OVCAR3 (cell line): ENCODE results near the gene SGCG.

DNA sequence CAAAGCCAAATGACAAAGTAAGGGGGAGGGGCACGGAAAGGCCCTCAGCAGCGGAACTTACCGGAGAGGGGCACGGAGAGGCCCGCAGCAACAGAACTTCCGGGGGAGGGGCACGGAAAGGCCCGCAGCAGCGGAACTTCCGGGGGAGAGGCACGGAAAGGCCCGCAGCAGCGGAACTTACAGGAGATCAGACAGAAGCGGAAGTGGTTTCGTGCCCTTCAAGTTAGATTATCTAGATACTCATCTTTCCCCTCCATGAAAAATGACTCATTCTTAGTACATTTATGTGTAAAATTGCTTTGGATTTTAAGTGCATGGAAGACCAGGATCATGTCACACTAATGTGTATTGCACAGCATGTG is 25.6 kb upstream of the TPTE2 start:
- RRBS: 50% methylated on average over 7 of the region's 15 CpGs

DNA sequence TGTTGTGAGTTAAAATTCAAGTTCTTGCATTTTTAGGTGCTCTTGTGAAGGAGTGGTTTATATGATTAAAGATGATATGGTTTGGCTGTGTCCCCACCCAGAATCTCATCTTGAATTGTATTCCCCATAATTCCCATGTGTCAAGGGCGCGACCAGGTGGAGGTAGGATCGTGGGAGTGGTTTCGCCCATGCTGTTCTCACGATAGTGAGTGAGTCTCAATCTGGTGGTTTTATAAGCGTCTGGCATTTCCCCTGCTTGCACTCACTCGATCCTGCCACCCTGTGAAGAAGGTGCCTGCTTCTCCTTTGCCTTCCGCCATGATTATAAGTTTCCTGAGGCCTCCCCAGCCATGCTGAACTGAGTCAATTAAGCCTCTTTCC is 2.2 kb downstream of the MPHOSPH8 start:
- RRBS: no CpG with 5 or more reads among the region's 8 CpGs

GRCh38 chr13:19687252-19688165 is 54.0 kb downstream of the MPHOSPH8 start:
- RRBS: no CpG with 5 or more reads among the region's 9 CpGs

DNA sequence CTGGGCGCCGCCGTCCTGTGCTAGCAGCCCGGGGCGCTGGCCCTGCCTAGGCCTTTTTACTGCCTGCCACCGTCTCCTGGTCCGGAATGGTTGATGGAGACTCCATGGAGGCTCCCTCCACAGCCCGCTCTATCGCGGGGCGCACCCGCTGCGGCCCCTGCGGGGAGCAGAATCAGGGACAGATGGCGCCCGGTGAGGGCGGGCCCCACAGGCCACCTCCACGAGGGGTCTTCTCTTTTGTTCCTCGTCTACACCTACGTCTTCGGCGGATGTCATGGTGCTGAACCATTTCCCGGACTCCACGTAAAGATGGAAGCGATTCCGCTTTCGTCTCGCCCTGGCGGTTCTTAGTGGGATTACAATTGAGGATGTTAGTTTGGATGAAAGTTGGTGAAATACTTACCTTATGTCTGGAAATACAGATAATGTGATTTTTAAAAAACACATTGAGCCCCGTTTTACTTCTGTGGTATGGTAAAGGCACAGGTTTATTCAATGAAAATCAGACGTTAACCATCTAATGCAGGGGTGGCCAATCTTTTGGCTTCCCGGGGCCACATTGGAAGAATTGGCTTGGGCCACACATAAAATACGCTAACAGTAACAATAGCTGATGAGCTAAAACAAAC is 1.3 kb upstream of the ZMYM5 start:
- RRBS: 15% methylated on average over 10 of the region's 33 CpGs

DNA sequence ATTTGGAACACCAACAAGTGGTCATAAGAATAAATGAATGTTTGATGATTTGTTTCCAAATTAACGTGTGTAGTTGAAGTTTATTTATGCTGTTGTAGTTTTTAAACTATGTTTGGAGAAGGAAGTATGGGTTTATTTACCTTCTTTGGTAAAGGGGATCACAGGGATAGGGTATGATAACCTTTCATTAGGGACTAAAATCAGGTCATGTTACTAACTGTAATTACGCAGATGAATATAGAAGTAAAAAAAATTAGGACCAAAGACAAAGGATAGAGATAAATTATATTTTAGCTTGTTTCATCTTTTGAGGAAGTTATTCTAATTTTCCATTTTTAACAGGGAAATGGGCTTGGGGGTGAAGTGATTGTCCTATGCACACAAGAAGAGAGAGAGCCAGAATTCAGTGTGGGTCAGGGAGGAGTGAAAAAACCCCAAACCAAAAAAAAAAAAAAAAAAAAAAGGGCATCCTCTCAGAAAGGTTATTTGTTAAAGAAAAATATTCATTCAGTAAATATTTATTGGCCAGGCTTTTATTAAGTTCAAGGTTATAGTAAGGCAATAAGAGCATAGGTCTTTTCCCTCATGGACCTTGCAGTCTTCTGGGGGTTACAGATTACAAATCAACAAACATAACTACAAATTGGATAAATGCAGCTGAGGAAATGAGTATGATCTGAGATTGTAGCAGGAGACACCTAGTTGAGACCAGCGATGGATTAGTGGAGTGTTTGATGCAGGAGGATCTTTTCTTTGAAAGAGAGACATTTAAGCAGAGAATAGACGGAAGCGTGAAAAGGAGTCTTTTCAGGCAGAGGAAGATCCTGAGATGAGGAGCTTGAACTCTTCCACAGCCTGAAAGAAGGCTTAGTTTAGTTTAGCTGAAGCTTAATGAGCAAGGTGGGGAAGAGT is 11.9 kb downstream of the ZMYM2 start:
- RRBS: no CpG with 5 or more reads among the region's 5 CpGs

DNA sequence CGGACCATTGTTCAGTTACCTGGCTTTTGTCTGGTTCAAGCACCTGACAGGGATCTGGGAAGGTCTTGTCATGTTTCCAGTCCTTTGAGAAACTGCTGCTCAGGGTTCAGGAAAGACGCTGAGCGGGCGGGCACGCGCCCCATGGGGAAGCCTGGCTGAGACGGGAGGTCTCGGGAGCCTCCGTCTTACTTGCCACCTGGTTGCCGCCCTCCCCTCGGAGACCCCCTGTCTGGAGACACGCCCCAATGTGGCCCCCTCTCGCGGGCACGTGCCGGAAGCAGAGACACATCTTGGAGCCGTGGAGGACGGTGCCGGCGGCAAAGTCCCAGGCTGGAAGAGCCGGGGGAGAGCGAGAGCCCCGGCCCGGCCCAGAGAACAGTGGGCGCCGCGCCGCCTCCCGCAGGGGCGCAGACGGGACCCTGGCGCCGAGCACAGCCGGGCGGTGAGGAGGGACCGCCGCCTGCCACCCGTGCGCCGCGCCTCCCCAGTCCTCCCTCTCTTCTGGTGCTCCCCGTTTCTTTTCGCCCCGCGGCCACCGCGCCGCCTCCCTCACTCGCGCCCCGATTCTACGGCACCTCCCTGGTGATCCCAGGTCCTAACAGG is 15.6 kb downstream of the GJB2 start:
- RRBS: 98% methylated on average over 3 of the region's 52 CpGs

DNA sequence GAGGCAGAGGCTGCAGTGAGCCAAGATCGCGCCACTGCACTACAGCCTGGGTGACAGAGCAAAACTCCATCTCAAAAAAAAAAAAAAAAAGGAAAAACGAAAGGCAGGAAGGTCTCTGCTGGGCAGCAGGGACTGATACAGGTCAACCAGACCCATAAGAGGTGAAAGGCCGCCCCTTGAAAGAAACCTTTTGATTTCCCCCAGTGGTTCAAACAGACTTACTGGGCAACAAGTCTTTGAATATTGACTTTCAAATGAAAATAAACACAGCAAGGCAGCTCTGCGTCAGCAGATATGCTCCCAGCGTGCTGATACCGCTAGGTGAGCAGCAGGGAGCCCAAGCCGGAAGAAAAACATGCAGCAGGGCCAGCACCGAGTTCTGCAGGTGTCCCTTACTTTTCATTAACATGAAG is 49.4 kb downstream of the CRYL1 start:
- RRBS: no CpG with 5 or more reads among the region's 9 CpGs

- RRBS: no CpG with 5 or more reads among the region's 10 CpGs
Measured at GRCh38 chr13:20520280-20520852, 5.3 kb downstream of the CRYL1 start.

- RRBS: no CpG with 5 or more reads among the region's 27 CpGs
Measured at GRCh38 chr13:20716674-20717415, 13.3 kb downstream of the IL17D start.

- RRBS: 93% methylated on average over 2 of the region's 35 CpGs
Measured at GRCh38 chr13:20945944-20946516, 43.5 kb upstream of the XPO4 start.

DNA sequence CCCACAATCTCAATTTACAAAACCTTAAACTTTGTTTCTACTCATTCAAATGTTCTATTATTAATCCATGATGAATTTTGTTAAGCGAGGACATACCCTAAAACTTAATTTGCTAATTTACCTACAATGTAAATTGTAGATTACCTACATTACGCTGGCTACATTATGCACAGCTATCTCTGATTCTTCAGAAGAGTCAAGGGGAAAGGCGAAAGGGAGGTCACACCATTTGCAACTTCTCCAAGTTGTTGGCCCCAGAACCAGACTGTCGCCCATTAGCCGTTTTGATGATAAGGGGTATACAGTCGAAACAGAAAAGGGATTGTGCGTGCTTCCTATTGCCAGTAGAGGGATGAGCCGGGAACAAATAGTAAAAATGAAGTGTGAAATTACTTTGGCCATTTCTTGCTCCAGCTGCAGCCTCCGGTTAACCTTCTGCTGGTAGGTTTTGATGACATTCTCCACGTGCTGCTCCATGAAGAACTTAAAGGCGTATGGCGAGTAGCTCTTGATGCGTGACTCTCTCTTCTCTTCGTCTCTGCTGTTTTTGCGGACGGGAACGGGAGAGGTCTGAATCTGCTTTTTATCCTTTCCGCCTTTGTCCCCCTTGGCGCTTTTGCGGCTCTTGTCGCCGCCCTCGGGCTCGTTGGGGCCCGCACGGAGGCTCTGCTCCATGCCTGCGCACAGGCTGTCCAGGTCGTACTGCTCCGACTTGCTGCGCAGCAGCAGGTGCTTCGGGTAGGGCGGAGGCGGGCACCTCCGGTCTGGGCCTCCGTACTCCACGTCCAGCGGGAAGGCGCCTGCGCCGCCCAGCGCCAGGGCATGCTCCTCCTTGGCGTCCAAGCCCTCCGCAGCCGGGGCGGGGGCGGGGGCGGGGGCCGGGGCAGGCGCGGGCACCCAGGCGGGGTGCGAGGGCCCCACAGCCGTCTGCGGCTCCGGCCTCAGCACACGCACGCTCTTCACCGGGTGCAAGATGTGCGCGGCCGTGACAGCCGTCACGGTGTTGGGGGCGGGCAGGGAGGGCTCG is 73.6 kb downstream of the LATS2 start:
- RRBS: 97% methylated on average over 13 of the region's 65 CpGs

DNA sequence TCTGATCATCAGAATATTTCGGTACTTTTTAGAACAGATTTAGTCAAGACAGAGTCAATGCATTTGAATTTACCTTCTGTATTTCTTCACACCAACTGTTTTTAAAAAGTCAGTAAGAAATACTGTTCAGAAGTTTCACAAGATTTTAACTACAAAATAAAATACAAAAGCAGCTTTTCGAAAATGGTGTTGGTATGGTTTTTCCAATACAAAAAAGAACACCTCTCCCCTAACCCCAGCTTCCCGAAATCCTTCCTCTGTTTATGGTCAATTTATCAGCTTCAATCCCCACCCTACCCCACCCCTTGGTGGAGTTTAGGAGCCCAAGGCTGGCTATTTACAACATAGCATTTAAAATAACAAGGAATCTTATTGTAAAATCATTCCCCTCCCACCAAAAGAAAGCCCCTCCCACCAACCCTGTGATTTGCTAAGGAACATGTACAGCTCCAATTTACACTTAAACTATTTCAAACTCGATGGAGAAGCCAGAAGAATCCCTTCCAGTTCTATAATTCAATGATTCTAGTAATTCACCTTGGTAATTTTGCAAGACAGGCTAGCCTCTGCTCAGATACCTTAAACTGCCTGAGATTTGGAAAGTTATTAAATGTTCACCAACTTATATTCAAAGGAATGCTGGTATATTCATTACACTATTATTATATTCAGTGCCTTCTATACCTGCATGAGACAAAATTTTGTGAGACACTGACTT is 3.1 kb downstream of the LATS2 start:
- RRBS: no CpG with 5 or more reads among the region's 4 CpGs

DNA sequence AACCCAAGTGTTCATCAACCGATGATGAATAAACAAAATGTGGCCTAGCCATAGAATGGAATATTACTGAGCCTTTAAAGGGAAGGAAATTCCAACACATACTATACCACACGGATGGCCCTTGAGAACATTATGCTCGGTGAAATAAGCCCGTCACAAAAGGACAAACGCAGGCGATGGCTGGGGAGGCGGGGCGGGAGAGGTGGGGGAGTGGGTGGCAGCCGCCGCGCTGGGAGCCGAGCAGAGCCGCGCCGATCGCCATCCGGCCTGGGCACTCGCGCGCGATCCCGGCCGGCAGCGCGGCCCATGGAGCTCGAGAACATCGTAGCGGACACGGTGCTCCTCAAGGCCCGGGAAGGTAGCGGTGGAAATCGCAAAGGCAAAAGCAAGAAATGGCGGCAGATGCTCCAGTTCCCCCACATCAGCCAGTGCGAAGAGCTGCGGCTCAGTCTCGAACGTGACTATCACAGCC is 140.2 kb downstream of the ZDHHC20 start:
- RRBS: no CpG with 5 or more reads among the region's 37 CpGs

- RRBS: 18% methylated on average over 5 of the region's 19 CpGs
Measured at GRCh38 chr13:21476898-21477518, 17.9 kb upstream of the ZDHHC20 start.

- RRBS: no CpG with 5 or more reads among the region's 17 CpGs
Measured at GRCh38 chr13:21628820-21629287, 24.9 kb upstream of the MICU2 start.

GRCh38 chr13:22462096-22462664 is 718.6 kb upstream of the SGCG start:
- RRBS: no CpG with 5 or more reads among the region's 4 CpGs

- RRBS: no CpG with 5 or more reads among the region's 7 CpGs
Measured at GRCh38 chr13:23180606-23181296, at the start of gene SGCG. Gene SGCG (plus strand): TSS chr13:23180979.

- RRBS: no CpG with 5 or more reads among the region's 47 CpGs
Measured at GRCh38 chr13:23695701-23696486, 125.7 kb downstream of the TNFRSF19 start.

- RRBS: no CpG with 5 or more reads among the region's 6 CpGs
Measured at GRCh38 chr13:23762598-23763052, 126.6 kb downstream of the MIPEP start.

DNA sequence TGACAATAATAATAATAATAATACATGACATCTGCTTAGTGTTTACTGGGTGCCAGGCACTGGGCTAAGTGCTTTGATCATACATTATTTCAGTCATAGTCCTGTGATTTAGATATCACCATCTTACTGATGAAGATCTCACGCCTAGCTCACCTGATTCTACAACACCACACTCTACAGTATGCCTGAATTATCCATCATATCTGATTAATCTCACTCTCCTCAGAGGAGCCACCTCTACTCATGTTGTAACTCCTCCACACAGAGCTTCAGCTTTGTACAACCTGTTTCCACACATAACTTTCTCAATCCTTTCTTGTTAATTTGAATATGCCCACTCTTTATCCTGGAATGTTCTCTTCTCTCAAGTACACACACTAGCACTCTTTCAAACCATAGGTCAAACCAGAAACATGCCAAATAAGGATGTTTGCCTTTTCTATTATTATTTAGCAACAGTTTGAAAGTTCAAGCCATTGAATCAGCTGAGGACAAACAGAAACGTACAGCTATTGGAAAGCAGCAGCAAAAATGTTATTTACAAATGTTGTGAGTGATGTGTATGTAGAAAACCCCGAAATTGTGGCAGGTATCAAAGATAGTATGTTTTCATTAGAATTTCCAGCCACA is 110.4 kb downstream of the MIPEP start:
- RRBS: no CpG with 5 or more reads among the region's 3 CpGs